Epithelial cell of proximal tubule (primary cell): Measurements from ENCODE around the gene C16orf82.

GRCh38 chr16:27066666-27067151 is at the start of gene C16orf82:
TSS of gene C16orf82 (plus strand) at chr16:27066927.
- RAMPAGE, long total RNA = no peak
- RRBS = no CpG with 5 or more reads among the region's 8 CpGs

- RAMPAGE, long total RNA = no peak
- RRBS = no CpG with 5 or more reads among the region's 7 CpGs
Observed at GRCh38 chr16:27169480-27170154, 33.7 kb upstream of the KDM8 start.

- RAMPAGE, long total RNA = no peak
- RRBS = no CpG with 5 or more reads among the region's 26 CpGs
Observed at GRCh38 chr16:27223696-27224833, 20.7 kb downstream of the KDM8 start.

- RAMPAGE, long total RNA = no peak
- RRBS = no CpG with 5 or more reads among the region's 15 CpGs
Observed at GRCh38 chr16:27225835-27226381, 22.6 kb downstream of the KDM8 start.

GRCh38 chr16:27238026-27238669 is 30.4 kb downstream of the NSMCE1 start:
- RAMPAGE, long total RNA = no peak
- RRBS = no CpG with 5 or more reads among the region's 16 CpGs

DNA sequence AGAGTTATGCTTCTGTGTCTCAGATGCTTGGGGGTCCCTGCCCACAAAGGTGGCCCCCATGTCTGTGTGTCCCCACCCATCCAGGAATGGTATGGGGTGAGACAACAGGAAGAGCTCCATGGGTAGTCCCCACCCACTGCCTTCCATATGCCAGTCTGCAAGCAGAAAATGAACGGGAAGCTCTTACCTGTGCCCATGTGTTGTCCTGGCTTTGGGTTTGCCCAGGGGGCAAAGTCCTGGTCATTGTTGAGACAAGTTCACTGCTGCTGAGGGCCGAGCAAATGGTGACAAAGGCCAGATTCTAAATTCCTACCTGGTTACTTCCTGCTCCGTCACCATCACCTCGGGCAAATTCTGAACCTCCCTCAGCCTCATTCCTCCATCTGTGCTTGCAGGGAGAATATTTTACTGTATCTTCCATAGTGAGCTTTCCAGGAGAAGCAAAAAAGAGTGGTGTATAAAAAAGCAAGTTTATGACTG is 9.2 kb downstream of the IL4R start:
- RAMPAGE, long total RNA = no peak
- RRBS = no CpG with 5 or more reads among the region's 4 CpGs

DNA sequence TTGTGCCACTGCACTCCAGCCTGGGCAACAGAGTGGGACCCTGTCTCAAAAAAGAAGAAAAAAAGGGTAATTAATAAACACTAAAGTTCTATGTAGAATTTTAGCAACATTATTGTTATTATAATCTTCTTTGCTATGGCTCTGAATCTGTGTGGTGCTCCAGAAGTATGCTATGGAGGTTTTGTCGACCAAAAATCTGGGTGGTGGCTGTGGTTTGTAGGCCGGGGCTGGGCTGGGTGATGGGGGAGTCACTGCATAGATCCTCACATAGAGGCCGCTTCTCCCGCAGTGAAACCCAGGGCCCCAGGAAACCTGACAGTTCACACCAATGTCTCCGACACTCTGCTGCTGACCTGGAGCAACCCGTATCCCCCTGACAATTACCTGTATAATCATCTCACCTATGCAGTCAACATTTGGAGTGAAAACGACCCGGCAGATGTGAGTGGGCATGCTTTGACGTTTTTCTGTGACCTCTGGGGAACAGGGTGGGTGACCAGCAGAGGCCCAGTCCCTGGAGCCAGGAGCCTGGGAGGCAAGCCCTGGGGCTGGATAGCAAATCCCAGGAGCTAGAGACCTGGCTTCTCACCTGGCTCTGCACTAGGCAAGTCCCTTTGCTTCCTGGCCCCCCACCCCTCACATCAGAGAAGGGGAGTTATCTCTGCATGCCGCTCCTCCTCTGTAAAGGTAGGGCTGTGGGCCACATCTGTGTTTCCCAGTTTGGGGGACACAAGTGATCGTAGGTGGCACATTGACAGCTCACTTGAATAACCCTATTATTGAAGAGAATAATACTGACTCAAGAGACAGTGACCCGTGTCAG is 32.6 kb downstream of the IL4R start:
- RAMPAGE, long total RNA = no peak
- RRBS = no CpG with 5 or more reads among the region's 12 CpGs

GRCh38 chr16:27347902-27348612 is 34.3 kb downstream of the IL4R start:
- RAMPAGE, long total RNA = no peak
- RRBS = no CpG with 5 or more reads among the region's 7 CpGs

GRCh38 chr16:27426277-27426859 is 24.4 kb downstream of the IL21R start:
- RAMPAGE, long total RNA = no peak
- RRBS = no CpG with 5 or more reads among the region's 6 CpGs

DNA sequence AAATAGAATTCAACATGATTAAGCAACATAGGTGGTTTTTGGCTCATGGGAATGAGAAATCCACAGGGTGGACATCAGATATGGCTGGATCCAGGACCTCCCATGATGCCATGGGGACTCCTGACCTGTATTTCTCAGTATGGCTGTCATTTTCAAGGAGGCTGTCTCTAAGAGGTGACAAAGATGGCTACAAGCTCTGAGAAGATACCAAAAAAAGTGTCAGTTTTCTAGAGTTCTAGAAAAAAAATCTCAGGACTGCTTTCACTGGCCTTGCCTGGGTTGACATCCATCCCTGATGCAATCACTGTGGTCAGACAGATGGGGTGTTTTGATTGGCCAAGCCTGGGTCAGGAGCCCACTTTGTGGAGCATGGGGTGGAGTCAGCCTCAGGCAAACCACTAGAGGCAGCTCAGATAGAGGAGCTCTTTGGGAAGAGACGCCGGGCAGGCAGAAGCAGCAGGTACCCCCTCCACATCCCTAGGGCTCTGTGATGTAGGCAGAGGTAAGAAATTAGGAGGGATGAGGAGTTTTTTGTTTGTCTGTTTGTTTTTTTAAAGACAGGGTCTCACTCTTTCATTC is 25.0 kb downstream of the IL21R start:
- RAMPAGE, long total RNA = no peak
- RRBS = no CpG with 5 or more reads among the region's 2 CpGs

GRCh38 chr16:27575423-27575944 is 25.5 kb downstream of the KATNIP start:
- RAMPAGE, long total RNA = no peak
- RRBS = no CpG with 5 or more reads among the region's 7 CpGs

GRCh38 chr16:27721356-27722056 is 171.6 kb downstream of the KATNIP start:
- RAMPAGE, long total RNA = no peak
- RRBS = no CpG with 5 or more reads among the region's 14 CpGs

- RAMPAGE, long total RNA = no peak
- RRBS = 25% methylated on average over 4 of the region's 17 CpGs
Observed at GRCh38 chr16:27887933-27888428, 175.5 kb downstream of the GSG1L start.

- RAMPAGE, long total RNA = no peak
- RRBS = 94% methylated on average over 2 of the region's 17 CpGs
Observed at GRCh38 chr16:28101207-28102020, 37.9 kb upstream of the GSG1L start.

DNA sequence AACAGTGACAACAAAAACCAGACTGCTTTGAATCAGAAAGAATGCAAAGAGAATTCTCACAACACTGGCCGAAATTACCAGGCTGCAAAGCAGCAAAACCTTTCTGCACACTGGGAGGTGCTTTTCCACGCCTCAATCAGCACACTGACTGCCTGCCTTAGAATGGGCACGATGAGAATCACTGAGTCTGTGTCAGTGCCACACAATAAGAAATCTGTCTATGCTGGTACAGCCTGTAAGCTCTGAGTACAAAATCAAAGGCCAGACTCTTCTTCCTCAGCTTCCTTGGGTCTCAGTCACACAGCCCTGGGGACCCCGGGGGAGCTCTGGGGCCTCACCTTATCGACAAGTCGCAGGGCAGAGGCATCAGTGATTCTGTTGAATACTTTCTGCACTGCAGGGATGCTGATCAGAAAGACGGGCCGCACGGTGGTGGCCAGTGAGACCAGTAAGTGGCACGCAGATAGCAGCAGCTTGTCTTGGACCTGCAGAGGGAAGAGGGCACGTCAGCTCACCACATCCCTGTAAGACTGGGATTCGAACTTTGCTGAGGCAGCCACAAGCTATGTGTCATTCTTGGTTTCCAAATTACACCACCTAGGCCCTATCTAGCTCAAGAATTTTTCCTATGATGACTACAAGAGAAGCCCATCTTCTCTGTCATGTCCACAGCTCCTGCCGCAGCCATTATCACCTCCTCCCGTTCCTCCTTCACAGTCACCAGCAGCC is 49.2 kb upstream of the GSG1L start:
- RAMPAGE, long total RNA = no peak
- RRBS = no CpG with 5 or more reads among the region's 14 CpGs

DNA sequence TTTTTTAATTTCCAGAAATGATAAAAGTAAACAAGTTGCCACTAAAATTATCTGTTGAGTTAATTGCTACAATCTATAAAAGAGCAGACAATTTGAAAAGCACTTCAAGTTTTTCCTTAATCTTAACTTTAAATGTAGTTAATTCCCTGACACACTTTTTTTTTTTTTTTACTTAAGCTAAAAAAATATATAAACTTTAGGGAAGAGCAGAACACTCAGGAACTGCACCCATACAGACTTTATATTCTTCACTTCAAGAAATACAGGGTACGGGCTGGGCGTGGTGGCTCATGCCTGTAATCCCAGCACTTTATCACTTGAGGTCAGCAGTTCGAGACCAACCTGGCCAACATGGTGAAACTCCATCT is 40.9 kb downstream of the XPO6 start:
- RAMPAGE, long total RNA = no peak
- RRBS = no CpG with 5 or more reads among the region's 3 CpGs

DNA sequence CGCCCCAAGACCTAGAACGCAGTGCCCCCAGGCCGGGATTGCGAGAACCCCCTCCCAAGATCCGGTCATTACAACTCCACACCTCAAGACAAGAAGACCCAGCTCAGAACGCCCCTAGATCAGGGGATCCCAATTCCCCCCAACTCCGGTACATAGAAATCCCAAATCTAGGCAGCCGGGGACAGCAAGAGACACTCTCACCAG is 497 bp downstream of the SBK1 start:
- RAMPAGE, long total RNA = no peak
- RRBS = 1% methylated on average over 3 of the region's 8 CpGs

GRCh38 chr16:28482011-28482519 is 9.8 kb downstream of the CLN3 start:
- RAMPAGE, long total RNA = no peak
- RRBS = no CpG with 5 or more reads among the region's 16 CpGs

GRCh38 chr16:28534215-28535272 is 4.2 kb downstream of the NUPR1 start:
- RAMPAGE, long total RNA = no peak
- RRBS = no CpG with 5 or more reads among the region's 12 CpGs

- RAMPAGE, long total RNA = no peak
- RRBS = 30% methylated on average over 2 of the region's 10 CpGs
Observed at GRCh38 chr16:28597564-28598304, 884 bp upstream of the SULT1A2 start.